HT-29 (cell line): ENCODE data around the genes PCIF1, ZNF335 and CD40.

- RAMPAGE, long total RNA = no peak
Observed at GRCh38 chr20:45833949-45834728, 540 bp downstream of the SNX21 start.

- RAMPAGE, long total RNA = no peak
Observed at GRCh38 chr20:45834729-45835453, 1.3 kb downstream of the SNX21 start.

DNA sequence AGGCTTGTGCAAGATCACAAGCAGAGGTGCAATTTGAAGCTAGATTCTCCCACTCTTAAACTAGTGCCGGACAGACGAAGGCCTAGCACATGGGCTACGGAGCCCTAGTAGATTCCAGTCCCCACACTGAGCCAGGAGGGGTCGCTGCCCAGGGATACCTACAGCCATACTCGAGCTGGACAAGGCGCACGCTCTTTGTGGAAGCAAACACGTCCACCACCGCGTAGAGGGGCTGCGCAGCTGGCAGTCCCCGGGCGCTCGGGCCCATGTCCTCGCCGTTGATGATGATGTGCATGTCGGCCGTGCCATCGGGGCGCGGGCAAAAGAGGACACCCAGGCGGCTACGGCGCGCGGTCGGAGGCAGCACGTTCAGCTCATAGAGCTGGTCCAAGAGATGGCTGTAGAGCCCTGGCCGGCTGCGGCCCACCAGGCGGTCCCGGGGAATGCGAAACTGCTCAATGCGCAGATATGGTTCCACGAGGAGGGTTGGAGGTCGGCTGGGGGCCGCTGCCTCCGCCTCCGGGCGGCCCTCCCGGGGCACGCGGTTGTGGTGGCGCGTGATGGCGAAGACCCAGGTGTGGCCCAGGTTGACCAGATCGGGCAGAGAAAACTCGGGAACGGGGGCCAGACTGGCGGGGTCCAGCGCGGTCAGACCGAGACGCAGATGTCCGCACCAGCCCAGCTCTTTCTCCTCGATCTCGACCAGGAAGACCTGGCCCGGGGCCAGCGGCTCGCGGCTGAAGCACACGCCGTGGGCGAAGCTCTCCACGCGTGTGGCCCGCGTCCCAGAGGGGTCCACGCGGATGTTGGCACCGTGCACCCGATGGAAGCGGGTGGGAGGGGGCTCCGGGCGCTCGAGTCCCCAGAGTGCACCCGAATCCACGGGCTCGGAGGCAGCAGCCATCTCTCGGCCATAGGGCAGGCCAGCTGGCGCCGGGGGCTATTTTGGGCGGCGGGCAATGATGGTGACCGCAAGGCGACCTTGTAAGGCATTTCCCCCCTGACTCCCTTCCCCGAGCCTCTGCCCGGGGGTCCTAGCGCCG, 599 bp downstream of the NEURL2 start:
- RAMPAGE, long total RNA = no peak

GRCh38 chr20:45909197-45910283, 2.4 kb downstream of the PLTP start:
- RAMPAGE, long total RNA = no peak

- RAMPAGE, long total RNA = no peak
Observed at GRCh38 chr20:45917684-45918186, 5.8 kb upstream of the PLTP start.

DNA sequence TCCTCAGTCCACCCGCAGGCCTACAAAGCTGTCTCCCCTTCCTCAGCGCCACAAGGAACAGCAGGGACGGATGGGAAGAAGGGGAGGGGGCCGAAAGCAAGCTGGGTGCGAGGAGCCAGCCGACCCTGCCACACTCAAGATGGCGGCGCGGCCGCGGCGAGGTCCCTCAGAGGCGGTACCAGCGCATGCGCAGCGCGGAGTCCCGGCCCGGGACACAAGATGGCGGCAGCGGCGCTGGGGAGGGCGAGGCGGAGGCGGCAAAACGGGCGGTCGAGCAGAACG, at the start of gene PCIF1:
TSS of gene PCIF1 (plus strand) at position 195 of the 282 bp plus-strand sequence.
- RAMPAGE, long total RNA = start-site peak on the plus strand centred at position 200 of the sequence, 21 bp wide, 63 and 125 reads in 2 replicates

- RAMPAGE, long total RNA = no peak
Observed at GRCh38 chr20:45945274-45946055, 11.0 kb downstream of the PCIF1 start.

DNA sequence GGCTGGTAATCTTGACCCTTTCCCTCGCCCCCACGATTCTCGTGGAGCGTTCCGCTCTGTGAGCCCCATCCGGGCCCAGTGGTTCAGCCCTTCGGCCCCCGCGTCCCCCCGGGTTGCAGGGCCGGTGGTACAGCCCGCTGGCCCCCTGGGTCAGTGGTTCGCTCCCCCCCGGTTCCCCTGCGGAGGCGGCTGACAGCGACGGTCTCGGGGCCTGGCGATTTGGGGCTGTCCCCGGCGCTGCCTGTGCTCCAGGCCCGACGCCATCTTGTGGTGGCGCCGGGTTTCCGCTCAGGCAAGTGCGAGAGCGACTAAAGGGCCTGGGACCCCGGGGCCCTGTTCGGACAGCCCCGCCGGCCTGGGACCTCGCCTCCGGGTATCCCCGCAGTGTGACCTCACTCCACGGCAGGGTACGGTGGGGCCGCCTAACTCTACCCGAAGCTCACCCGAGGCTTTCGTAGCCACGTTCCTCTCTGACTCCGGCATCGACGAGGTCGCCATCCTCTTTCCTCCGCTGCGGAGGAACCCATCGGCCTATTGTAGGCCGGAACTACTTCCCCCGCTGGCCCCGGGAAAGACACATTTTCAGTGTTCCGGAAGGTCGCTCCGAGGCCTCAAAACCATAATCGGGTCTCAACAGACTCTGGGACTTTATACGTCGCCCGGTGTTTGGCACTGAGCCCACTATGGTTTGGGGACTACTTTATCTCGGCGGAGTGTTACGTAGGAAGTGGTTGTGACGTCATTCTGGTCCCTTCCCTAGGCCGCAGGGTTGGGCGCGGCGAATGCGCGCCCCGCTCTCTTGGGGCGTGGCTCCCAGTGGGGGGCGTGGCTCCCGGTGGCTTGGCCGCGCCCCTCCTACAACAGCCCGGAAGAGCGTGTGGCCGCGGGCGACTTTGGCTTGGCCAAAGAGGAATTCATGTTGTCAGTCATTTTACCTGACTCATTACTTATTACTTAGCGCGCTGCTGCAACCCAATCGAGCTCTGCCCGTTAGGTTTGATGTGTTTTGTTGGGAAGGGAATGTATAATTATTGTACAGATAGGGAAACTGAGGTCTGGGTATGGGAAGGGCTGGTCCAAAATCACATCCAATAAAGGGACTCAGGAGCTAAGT, at the start of gene ZNF335:
TSS of gene ZNF335 (minus strand) at position 525 of the 1,114 bp plus-strand sequence.
- RAMPAGE, long total RNA = no peak

DNA sequence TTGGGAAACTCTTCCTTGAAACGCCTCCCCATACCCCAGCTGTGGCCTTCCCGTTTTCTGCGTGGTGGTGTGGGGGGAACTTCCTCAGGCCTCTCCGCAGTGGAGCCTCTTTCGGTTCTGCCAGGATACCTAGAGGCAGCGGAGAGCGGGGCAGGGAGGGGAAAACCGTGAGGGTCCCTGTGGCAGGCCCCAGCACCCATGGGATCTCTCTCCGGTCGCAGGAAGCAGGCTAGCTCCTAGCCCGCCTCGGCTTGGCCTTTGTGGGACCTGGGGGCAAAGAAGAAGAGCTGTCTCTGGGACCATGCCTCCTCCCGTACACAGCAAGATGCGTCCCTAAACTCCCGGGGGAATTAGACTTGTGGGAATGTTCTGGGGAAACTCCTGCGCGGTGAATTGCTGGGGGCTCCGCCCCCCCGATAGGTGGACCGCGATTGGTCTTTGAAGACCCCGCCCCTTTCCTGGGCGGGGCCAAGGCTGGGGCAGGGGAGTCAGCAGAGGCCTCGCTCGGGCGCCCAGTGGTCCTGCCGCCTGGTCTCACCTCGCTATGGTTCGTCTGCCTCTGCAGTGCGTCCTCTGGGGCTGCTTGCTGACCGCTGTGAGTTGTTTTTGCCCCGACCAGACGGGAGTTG, at the start of gene CD40:
TSS of gene CD40 (plus strand) at position 515 of the 629 bp plus-strand sequence.
- RAMPAGE, long total RNA = no peak

GRCh38 chr20:46118917-46119714, 1.0 kb downstream of the CD40 start:
- RAMPAGE, long total RNA = no peak

GRCh38 chr20:46220412-46221154, 87.7 kb downstream of the CDH22 start:
- RAMPAGE, long total RNA = no peak

- RAMPAGE, long total RNA = no peak
Observed at GRCh38 chr20:46362986-46363516, 1.2 kb downstream of the SLC35C2 start.

DNA sequence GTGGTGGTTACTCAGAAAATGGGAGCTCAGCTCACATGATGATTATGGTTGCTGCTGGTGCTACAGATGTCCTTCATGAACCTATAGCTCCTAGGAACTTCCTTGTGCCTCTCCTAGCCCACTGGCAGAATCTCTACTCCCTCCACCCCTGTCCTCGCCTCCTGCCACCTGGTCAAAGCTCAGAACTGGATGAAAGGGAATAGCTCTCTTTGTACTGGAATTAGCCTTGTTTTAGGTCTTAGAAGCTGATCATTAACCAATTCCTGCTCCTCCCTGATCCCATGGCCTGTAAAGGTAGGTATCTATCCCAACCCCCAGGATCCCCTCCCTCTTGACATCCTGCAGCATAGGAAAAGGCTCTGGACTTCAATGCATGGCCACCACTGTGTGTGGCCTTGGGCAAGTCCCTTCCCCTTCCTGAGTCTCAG, 44.0 kb downstream of the SLC13A3 start:
- RAMPAGE, long total RNA = no peak

DNA sequence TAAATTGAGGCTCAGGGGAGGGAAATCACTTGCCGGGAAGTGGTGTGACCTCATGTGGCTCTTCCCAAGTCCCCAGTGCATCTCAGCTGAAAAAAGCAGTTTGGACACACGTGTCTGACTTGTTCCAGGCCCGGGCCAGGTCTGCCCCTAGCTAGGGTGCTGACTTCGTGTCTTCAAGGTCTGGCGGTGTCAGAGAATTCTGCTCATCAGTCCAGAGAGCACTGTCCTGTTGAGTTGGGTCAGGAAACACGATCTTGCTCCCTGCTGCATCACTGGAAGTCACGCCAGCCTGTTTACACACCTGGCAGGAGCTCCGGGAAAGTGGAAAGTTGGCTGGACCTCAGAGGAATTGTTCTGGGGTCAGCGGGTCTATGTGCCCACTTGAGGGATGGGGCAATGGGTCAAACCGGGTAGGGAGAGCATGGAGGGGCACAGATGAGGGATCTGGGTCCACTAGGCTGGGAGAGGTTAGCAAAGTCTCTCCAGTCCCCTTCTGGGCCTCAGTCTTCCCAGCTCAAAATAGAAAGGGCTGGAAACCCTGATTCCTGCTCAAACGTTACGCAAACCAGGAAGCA, 10.5 kb downstream of the SLC13A3 start:
- RAMPAGE, long total RNA = no peak

DNA sequence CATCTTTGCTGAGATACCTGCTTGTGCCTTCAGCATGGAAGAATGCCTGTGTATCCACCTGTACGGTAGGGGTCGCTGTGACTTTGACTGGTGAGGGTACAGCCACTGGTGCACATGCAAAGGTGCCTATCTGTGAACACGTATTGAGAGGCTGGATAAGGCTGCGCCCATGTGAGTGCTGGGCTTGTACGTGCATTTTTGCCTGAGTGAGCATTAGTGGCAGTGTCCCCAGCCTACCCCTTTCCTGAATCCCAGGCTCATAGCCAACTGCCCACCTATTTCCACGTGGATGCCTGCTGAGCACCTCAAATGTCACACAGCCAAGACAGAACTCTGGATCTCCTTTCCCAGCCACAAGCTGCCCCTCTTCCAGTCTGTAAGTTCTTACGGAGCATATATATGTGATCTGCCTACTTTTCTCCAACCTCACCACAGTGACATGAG, 1.2 kb upstream of the SLC2A10 start:
- RAMPAGE, long total RNA = no peak

DNA sequence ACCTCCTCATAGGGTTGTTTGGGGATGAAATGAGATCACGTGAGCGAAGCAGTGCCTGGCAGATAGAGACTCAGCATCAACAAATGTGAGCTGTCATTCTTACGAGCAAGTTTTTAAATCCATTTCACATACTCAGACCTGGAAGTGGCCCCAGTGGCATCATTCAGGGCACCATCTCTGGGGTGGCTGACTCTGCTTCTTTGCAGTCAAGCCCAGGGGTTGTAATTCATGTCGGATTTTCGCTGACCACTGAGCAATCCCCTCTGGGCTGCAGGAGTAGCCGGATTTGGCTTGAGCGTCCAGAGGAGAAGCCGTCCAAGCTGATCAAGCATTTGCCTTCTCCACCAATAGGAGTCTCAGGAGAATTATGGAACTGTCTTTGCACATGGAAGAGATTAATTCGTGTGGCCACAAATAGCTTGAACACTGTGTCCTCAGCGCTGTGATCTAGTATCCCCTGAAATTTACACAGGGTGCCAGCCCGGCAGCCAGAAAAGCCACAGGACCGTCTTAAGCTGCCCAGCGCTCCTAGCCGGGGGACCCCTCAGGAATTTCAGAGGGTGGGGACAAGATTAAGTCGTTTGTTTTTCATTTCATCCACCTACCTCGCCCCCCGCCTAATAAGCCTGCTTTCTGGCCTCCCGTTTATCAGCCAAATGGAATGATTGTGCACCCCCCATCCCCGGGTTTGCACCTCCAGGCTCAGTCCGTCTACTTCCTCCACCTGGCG, 37.0 kb downstream of the EYA2 start:
- RAMPAGE, long total RNA = no peak

DNA sequence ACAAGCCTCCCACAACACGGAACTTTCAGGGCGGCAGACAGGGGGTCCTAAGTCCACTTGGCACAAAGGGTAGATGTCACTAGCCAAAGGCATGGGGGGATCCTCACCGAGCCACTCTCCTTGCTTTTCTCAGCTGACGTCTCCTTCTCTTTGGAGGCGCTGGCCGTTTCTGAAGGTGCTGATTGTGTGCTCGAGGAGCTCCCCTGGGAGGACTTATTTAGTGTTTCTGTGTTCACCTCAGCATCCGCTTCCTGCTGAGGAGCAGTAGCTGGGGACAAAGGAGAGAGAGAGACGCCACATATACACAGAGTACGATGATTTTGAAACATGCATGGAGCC, 135.3 kb downstream of the ZMYND8 start:
- RAMPAGE, long total RNA = no peak

- RAMPAGE, long total RNA = no peak
Observed at GRCh38 chr20:47263503-47264148, 92.9 kb downstream of the ZMYND8 start.

GRCh38 chr20:47411111-47411649, 54.7 kb upstream of the ZMYND8 start:
- RAMPAGE, long total RNA = no peak

- RAMPAGE, long total RNA = no peak
Observed at GRCh38 chr20:47468289-47468858, 33.3 kb upstream of the NCOA3 start.